SJSA1 (cell line): ENCODE measurements around a stretch of chr3.

DNA sequence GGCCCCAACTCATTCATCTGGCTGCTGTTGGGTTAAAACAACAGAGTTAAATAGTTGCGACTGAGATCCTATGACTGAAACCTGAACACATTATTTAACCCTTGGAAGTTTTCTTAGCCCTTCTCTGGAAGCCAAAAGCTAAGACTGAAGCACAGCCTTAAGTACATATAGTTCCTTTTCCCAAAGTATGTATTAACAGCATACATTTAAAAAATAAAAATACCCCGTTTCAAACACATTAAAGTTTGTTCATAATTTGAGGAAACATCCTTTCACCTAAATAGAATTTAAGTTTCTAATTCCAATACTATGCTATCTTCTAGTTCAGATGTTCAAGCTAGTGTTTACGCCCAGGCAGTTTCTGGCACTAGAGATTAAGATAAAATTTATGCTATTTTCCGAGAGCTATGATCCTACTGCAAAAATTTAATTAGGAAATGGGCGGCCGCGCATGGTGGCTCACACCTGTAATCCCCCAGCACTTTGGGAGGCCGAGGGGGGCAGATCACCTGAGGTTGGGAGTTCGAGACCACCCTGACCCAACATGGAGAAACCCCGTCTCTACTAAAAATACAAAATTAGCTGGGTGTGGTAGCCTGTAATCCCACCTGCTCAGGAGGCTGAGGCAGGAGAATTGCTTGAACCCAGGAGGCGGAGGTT lies 15.1 kb downstream of the TRA2B start:
- RAMPAGE, long total RNA = no peak

GRCh38 chr3:185938131-185938399 lies 251 bp upstream of the TRA2B start:
- RAMPAGE, long total RNA = no peak

DNA sequence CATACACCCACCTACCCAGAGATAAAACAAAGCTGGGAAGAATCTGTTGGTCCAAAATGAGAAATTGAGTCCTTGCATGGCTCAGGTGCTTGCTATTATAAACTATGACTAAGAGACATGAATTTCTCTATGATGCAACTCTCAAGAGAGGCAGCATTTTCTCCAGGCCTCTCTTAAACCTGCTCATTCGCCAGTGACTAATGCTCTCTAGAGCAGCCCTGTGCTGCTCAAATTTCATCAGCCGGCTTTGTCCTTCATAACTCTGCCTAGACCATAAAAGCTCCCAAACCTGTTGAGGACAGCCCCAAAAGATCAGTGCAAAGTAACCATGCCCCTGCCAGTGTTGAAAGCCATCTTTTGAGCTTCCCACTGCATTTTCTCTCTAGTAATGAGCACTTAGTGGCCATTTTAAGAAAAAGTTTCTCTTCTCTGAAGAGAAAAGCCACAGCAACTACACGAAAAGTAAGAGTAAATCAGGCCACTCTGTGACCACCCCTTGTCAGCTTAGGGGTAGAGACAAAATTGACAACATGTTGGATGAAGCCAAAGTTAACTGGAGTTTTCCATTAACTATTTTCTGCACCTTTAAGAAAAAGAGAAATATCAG lies 4.8 kb downstream of the ETV5 start:
- RAMPAGE, long total RNA = no peak

GRCh38 chr3:186365674-186366074 lies 3.6 kb upstream of the DGKG start:
- RAMPAGE, long total RNA = no peak

GRCh38 chr3:186567699-186568168 lies 595 bp upstream of the TBCCD1 start:
- RAMPAGE, long total RNA = no peak

DNA sequence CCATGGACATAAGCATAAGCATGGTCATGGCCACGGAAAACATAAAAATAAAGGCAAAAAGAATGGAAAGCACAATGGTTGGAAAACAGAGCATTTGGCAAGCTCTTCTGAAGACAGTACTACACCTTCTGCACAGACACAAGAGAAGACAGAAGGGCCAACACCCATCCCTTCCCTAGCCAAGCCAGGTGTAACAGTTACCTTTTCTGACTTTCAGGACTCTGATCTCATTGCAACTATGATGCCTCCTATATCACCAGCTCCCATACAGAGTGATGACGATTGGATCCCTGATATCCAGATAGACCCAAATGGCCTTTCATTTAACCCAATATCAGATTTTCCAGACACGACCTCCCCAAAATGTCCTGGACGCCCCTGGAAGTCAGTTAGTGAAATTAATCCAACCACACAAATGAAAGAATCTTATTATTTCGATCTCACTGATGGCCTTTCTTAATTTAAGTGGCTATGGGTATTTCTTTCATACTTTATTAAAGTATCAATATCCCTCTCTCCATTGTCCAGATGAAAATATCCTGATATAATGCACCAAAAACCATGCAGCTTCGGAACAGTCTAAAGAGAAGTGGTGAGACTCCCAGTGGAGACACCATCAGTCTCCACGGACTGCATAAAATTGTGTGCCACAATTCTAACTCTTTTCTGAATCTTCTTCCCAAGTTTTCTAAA lies 24.9 kb downstream of the KNG1 start:
- RAMPAGE, long total RNA = no peak

DNA sequence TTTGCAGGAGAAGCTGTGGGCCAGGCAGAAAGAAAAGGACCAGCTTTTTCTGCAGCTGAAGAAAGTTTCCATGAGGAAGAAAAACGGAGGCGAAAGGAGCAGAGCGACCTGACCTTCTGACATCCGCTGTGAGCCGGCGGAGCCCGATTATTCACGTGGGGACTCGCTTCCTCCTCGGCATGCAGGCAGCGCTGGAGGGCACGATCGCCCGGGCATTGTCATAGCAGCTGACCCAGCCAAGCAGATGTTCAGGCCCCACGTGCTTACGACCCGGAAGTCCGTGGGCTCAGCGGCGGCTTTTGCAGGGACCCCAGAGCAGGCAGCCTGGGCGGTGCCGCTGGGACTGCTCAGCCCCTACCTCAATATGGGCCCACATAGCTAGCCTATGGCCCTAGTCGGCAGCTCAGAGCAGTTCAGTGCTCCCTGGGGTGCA lies 10.6 kb upstream of the EIF4A2 start:
- RAMPAGE, long total RNA = no peak

- RAMPAGE, long total RNA = no peak
Observed at GRCh38 chr3:186901166-186901696, 29.1 kb upstream of the ST6GAL1 start.

- RAMPAGE, long total RNA = no peak
Observed at GRCh38 chr3:186956020-186956749, 25.9 kb downstream of the ST6GAL1 start.

DNA sequence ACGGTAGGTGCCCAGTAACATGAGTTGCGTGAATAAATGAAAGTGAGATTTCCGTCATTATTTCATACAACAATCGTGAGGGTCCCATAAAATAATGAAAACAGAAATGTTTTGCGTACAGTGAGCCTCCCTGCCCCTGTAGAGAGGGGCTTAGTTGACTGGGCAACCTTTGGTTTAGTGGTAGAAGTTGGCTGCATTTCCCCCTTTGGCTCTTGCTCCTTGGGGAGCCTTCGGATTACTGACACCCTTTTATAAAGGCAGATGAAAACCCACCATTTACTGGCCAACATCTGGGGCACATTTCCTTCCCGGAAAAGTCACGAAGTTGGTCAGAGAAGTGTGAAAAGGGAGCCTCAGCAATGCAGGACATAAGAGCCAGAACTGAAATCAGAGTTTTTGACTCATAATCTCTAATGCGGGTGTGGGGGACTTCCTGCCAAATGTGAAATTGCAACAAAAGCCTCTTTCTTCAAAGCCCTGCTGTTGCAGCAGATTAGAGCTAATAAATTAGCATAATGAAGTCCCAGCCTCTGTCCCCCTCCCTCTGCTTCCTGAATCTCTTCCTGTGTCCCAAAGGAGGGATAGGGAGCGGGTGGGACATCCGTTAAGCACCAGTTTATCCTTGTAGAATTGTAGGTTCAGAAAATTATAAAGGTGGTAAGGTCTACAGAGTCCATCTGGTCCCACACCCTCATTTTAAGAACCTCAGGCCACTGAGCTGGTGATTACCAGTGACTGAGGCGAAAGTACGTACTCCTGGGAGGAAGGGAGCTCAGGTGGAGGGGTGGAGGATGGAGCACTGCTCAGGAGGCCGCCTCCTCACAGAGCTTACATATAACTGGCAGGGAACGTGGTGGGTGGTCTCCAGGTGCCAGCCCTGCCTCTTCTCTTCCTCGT lies 34.8 kb downstream of the ST6GAL1 start:
- RAMPAGE, long total RNA = no peak

GRCh38 chr3:187369085-187369439 lies 877 bp downstream of the RTP4 start:
- RAMPAGE, long total RNA = no peak

DNA sequence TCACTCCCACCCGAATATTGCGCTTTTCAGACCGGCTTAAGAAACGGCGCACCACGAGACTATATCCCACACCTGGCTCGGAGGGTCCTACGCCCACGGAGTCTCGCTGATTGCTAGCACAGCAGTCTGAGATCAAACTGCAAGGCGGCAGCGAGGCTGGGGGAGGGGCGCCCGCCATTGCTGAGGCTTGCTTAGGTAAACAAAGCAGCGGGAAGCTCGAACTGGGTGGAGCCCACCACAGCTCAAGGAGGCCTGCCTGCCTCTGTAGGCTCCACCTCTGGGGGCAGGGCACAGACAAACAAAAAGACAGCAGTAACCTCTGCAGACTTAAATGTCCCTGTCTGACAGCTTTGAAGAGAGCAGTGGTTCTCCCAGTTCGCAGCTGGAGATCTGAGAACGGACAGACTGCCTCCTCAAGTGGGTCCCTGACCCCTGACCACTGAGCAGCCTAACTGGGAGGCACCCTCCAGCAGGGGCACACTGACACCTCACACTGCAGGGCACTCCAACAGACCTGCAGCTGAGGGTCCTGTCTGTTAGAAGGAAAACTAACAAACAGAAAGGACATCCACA lies 44.3 kb downstream of the RTP4 start:
- RAMPAGE, long total RNA = no peak

- RAMPAGE, long total RNA = no peak
Observed at GRCh38 chr3:187728909-187729499, 16.3 kb downstream of the BCL6 start.

- RAMPAGE, long total RNA = no peak
Observed at GRCh38 chr3:187741817-187742041, 3.5 kb downstream of the BCL6 start.

- RAMPAGE, long total RNA = no peak
Observed at GRCh38 chr3:187890127-187890827, 145.0 kb upstream of the BCL6 start.

DNA sequence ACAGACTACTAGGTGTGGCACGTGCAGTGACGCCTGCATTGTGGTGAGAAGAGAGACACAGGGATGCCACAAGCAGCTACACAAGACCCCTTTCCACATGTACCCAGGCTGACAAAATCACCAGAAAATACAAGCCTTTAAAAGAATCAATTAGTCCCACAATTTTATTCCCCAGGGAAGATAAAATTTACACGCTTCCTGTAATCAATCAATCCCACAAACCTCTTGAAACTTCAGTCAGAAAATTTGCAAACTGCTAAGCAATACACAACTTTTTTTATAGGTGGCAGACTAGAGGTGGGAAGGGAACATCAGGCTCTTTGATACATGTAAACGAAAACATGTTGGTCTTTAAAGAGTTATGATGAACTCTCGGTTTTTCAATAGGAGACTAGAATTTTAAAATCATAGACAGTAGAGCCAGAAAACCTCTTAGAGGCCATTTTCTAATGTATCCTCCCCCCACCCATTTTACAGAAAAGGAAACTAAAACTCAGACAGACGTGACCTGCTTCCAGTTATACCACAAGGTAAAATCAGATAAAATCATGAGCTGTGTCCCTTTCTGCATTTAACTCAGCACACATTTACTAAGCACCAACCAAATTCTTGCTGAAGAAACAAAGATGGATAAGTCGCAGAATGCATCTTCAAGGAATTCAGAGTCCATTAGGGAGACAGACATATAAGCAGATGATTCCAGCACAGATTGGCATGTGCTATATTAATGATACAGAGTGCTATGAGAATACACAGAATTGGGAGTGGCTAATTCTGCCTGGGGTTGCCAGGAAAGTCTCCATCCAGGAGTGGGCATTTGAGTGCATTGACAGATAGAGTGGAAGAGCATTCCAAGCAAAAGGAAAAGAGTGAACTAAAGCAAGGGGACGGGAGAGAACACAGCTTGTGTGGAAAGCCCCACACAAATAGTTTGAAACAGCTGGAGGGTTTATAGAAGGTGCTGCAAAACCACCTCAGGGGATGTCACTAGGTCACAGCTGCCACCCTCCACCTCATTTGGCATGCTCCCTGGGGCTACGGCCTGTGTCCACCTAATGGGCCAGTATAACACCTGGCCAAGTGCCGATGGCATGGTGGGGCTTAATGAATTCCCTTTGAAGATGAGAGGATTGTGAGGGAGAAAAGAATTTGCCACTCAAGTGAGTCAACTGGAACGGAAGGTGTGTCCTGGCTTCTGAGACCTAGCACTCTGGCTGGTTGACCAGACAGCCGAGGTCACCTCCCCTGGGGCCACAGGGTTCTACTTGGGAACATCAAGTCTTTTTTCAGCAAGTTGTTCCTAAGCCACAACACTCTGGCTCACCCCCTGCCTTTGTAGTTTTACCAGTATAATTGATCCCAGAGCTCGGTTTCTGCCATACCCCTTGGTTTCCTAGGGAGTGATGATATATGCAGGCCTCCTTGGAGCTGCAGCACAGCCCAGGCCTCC lies 178.8 kb upstream of the LPP start:
- RAMPAGE, long total RNA = no peak

DNA sequence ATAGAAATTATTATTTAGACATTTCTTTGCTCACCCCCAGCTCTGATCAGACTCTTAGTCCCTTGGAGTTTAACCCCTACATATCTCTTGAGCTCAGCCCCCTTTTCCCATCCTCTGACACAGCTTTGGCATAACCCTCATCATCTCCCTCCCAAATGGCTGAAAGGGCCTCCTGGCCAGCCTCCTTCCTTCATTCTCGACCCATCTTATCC lies 111.2 kb upstream of the LPP start:
- RAMPAGE, long total RNA = no peak

- RAMPAGE, long total RNA = no peak
Observed at GRCh38 chr3:188061228-188061590, 92.7 kb upstream of the LPP start.

DNA sequence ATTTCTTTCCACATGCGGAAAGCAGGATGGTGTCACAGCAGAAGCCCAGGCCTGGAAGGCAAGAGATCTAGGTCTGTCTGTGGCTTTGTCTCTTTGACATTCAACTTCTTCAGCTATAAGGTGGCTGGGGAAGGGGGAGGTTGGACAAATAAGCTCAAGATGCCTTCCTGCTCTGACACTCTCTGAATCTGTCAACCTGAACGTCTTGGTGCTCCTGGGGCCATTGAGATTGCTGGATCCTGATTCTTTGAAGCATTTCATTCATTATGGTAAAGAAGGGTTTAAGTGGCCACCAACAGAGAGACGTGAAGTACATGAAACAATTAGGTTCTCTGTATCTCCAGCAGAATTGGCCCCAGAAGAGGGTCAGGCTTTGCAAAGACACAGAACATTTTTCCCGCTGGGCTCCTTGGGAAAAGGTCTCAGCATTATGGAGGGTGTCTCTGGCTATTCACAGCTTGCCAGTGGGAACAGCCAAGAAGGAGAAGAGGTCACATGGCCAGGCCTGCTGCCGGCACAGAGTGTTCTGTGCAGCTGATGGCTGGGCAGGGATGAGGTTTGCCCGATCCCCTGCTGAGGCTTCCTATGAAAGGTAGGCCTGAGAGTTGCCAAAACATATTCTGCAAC lies 77.9 kb upstream of the LPP start:
- RAMPAGE, long total RNA = no peak

DNA sequence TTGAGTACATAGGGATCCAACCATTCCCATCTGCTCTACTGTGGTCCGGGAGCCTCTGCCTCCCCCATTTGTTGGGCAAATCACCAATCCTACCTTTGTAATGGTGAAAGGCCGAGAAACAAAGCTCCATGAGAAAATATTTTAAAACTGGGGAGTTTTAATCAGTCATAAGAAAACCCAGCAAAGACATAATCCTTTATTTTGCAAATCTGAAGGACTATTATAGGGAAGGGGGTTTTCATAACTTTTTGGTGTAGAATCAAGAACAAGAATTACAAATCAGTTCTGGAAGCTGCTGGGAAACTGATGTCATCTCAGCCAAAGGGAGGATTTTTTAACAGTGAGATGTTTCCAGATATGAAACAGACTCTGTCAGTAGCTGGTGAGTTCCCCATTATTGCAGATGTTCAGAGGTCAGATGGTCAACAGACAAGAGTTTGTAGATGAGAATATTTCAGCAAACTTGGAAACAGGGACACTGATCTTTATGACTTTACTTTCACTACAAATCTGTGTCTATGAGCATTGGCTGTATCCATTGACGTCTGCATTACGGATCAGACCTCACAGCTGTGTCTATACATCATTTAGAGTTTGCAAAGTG lies 72.0 kb upstream of the LPP start:
- RAMPAGE, long total RNA = no peak